Left colon (tissue), 1 donor: ENCODE measurements around the gene KLF14.

DNA sequence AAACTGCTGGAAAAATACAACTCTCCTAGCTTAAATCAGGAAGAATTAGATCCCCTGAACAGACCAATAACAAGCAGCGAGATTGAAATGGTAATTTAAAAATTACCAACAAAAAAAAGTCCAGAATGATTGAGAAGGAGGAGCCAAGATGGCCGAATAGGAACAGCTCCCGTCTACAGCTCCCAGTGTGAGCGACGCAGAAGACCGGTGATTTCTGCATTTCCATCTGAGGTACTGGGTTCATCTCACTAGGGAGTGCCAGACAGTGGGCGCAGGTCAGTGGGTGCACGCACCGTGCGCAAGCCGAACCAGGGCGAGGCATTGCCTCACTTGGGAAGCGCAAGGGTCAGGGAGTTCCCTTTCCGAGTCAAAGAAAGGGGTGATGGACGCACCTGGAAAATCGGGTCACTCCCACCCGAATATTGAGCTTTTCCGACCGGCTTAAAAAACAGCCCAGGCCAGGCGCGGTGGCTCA is 85.2 kb downstream of the MEST start:
- PRO-cap, result no peak

DNA sequence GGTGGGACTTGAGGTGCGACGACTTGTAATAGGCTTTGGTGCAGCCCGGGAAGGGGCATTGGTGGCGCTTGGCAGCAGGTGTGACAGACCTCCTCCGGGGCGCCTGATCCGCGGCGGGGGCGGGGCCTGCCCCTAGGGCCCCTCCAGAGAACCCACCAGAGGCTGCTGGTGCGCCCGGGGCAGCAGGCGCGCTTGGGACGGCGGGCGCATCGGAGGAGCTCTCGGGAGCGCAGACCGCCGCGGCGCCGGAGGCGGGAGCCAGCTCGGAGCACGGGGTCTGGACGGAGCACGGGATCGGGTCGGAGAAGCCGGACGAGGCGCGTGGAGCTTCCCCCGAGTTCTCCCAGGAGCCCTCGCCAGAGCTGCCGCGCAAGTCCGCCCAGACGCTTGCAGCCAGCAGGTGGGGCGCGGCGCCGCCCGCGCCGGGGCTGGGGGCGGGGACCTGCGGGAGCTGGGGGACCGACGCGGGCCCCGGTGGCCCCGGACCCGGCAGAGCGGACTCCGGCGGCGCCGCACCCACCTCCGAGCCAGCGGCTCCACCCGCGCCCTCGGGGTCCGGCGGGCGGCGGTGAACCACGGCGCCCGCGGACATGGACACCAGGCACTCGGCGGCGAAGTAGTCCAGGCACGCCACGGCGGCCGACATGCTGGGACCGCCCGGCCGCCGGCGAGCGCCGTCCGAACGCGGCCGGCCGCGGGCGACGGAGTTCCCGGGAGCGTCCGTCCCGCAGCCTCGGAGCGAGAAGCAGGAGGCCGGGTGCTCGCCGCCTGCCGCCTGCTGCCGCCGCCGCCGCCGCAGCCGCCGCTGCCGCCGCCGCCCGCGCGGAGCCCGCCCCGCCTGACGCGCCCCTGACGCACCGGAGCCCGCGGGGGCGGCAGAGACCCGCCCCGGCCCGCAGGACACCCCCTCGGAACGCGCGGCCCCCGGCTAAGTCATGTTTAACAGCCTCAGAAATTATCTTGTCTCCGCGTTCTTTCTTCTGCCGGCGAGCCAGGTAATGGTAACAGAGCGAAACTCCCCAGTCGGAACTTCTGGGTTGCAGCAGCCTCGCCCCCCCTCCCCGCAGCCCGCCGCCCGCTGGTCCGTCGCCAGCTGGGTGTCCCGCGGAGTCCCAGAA is at the start of gene KLF14:
Gene KLF14, minus strand, starts transcription at position 820 of the 1,118 bp plus-strand sequence.
- PRO-cap, result no peak

DNA sequence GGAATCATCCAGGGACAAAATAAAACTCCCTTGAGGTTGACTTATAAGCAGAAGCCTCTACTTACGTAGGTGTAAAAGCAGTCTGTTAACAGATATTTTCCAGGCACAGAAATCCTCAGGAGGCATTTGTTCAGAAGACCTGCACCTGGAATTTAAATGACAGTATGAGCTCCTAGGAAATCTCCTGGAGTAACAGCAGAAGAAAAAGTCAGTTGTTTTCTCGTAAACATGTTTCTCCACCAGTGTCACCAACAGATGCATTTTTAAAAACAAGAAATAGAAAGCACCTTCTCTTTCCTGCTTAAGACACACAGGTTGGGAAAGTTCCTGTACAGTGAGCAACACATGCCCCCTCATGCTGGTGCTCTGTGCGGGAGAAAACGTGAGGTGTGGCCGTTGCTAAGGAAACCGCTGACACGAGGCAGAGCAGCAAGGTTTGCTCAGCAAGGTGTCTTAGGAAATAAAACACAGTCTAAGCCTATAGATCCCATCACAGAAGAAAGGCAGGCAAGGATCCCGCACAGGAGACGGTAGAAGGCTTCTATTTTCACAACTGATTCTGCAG is 150.3 kb upstream of the KLF14 start:
- PRO-cap, result no peak

DNA sequence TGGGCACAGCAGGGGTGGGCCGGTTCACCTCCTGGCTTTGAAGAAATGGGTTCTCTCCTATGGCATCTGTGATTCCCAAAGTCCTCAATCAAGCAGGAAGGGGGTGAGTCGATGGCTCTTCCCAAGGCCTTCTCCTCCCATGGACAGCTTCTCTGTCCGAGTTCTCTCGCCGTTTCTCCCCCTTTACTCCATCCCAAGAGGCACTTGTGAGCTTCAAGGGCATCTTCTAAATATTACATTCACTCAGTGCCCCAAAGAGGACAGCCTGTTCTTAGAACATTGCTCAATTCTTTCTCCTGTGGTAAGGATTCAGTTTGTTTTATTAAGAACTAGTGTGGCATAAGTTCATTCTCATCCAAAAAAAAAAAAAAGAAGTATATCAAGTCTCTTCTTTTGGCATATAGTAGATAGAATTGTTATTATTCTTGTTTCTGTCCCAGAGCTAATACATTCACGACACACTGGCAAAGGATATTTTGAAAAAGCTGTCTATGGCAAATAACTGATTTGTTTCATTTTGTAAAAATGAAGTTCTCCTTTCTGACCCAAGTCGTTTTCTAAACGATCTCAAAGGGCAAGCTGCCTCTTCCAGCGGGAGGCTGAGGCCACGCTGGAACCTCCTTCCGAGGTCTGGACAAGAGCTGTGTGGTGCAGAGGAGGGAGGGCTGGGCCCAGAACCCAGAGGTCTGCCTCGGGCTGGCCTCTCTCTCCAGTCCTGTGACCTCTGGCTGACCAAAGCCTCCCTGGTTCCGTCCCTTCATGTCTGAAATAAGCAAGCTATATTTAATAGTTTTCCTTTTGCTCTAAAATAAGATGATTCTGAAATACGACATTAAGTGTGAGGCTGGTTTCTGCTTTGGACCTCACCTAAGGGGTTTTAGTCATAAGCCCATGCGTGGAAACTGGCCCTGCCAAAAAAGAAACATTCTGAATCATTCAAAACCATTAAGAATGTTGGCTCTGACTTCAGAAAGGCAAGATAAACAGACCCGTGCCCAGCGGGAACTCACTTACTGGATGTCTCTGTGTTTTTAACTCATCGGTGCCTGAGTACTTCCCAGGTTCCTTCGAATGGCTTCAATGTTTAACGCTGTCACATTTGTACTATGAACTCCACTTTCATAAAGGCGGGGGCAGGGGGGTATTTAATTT is 157.0 kb upstream of the KLF14 start:
- PRO-cap, result no peak

DNA sequence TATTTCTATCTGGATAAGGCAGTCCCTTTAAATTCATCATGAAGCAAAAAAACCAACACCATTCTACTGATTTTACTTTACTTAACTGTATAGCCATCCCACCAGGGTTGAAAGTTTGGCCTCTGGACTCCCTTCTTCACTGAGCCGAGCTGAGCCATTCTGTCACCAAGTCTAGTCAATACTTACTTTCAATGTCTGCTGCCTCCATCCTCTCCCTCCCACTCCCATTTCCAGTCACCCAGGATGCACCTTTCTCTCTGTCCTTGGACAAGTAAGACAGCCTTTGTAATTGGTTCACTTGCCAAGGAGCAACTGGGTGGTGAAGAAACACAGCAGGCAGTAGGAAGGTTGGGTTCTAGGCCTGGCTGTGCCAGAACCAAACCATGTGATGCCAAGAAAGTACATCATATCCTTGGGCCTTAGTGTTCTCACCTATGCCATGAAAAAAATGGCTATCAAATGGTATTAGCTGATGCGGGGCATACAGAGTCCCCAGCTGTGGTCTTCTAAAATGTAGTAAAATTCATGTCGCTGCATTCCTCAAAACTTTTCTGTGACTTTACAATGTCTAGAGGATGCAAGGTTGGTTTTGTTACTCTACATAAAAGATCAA is 184.8 kb upstream of the KLF14 start:
- PRO-cap, result no peak

DNA sequence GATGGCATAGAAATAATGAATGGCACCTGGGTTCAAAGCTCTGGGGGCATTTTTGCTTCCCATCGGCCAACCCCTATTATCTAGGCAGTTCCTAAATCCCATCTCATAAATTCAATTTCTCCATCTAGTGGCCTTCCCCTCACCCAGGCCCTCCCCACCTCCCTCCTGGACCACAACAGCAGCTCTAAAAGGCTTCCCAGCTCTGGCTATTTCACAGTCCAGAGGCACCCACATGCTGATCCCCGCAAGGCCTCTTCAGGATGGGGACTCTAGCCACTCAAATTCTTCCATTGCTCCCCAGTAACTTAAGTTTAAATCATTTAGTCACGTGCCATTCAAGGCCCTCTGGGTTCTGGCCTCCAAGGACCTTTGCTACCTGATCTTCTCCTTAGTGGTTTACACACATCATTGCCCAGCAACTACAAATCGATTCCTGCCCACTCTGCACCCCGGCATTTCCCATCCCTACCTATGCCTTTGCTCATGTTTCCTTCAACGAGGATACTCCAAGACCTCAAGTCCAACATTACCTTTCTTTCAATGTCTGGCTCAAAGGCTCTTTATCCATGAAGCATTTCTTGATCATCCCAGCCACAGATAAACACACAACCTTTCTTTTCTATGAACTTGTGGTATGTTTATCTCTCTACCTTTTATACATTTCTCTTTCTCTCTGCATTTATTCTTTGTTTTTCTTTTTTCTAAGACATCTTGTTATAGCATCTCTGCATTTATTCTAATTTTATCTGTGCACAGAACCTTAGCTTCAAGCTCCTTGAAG is 202.5 kb upstream of the KLF14 start:
- PRO-cap, result no peak

DNA sequence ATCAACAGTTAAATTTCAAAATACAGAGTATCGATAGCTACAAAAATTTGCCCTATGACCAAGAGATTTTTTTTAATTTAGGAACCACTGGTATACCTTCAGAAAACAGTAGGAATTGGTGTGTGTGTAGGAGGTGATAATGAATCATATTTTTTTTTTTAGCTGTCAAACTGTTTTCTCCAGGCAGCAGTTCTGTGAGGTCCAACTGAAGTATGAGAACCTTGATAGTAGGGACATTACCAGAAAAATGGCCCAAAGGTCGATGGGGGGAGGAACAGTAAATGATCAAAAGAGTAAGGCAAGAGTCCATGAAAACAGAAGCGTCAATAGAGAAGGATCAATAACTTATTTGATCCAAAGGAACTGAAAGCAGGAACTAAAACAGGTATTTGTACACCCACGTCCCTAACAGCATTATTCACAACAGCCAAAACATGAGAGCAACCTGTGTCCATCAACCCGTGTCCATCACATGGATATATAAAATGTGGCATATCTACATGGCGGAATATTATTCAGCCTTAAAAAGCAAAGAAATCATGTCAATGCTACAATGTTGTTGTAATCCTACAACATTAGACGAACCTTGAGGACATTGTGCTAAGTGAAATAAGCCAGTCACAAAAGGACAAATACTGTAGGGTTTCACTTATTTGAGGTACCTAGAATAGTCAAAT is 213.8 kb upstream of the KLF14 start:
- PRO-cap, result no peak

- PRO-cap, result no peak
Observed at GRCh38 chr7:130948374-130948758, 214.4 kb upstream of the KLF14 start.

DNA sequence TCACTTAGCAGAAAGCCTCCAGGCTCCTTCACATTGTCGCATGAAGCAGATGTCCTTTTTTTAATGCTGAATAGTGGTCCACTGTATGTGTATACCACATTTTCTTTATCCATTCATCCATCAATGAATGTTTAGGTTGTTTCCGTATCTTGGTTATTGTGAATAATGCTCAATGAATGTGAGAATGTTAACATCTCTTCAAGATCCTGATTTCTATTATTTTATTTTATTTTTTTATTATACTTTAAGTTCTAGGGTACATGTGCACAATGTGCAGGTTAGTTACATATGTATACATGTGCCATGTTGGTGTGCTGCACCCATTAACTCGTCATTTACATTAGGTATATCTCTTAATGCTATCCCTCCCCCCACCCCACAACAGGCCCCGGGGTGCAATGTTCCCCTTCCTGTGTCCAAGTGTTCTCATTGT is 238.4 kb upstream of the KLF14 start:
- PRO-cap, result no peak

GRCh38 chr7:131007226-131007797 is 273.3 kb upstream of the KLF14 start:
- PRO-cap, result unidirectional peak, plus-strand start at chr7:131007656; unidirectional peak, plus-strand start at chr7:131007687

- PRO-cap, result no peak
Observed at GRCh38 chr7:131011831-131012339, 277.9 kb upstream of the KLF14 start.

GRCh38 chr7:131023356-131023692 is 289.3 kb upstream of the KLF14 start:
- PRO-cap, result no peak

GRCh38 chr7:131059457-131060532 is 267.9 kb upstream of the MKLN1 start:
- PRO-cap, result no peak

GRCh38 chr7:131067187-131067612 is 260.5 kb upstream of the MKLN1 start:
- PRO-cap, result no peak

- PRO-cap, result unidirectional peak, plus-strand start at chr7:131072323
Observed at GRCh38 chr7:131071653-131072507, 255.8 kb upstream of the MKLN1 start.

DNA sequence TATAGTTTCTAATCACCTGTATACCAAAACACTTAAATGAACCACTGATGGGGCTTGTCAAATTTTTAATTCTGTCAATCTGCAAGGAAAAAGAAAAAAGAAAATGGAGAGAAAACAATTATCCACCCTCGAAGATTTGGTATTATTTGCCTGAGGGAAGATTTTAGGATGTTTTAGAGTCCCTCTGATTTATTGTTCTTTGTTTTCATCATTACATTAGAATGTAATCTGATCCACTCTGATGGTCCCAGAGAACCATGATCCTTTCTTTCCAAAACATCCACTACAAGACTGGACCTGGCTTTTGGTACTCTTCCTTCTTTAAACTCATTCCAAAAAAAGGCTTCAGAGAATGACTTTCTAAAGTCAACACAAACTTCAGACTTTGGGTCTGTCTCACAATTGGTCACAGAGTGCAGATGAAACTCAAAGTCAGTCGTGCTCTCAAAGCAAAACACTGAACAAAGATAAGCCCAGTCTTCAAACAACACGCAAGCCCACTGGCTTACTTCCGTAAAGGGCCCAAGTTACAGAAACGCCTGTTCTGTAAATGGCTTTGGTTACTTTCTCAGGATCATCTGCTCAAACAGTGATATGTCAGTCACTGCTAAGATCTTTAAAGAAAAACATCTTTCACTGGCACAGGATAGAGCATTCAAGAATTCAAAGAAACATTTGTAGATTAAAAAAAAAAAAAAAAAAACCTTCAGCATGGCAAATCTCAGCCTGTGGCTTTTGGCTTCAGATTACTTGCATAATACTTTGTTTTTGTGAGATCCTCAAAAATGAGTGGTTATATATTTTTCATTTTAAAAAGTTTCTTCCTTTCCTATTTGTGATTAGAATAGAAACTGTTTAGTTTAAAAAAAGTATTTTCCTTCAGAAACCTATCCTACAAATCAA is 250.9 kb upstream of the MKLN1 start:
- PRO-cap, result no peak

DNA sequence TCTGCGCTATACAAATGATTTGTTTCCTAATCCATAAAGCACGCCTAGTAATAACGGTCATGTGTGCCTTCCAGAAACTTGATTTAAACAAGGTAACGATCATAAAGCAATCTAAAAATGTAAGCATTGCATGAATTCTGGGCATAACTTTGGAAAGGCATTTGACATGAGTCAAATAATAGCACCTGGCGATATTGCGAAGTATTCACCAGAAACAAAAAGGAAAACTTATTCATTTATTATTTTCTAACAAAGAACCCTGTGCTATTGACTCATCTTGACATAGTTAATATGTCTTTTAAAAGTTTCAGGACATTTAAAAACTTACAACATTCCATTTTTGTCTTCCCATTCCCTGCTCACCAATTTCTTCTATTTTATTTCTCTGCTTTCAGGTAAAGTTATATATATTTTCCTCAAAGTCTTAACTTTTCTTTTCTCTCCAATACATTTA is 229.5 kb upstream of the MKLN1 start:
- PRO-cap, result no peak

DNA sequence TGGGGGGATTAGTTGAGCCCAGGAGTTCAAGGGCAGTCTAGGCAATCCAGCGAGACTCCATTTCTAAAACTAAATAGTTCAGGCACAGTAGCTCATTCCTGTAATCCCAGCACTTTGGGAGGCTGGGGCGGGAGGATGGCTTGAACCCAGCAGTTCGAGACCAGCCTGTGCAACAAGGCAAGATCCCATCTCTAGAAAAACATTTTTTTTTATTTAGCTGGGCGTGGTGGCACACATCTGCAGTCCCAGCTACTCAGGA is 228.5 kb upstream of the MKLN1 start:
- PRO-cap, result no peak

DNA sequence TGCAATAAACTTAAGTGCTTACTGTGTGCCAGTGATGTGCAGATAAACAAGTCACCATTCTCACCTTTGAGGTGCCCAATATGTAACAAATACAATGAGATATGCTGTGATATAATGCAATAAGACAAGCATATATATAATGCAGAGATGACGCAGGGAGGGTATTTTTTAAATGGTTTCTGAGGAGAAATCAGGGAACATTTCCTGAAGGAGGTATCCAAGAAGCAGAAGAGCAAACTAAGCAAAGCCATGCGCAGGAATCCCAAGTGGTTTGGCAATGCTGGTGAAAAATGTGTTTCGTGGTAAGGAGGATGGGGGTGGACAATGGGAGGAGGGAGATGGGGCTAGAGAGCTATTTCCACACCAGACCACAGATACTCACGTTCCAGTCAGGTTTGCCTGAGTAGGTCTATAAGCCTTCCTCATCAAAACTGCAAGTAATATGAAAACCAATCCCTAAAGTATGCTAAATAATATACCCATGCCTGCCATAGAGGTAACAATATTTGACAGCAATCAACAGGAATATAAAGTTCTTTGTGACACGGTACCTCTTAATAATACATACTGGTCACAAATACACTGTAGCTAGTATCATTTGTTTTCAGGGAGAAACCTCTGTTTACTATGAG is 223.7 kb upstream of the MKLN1 start:
- PRO-cap, result no peak

- PRO-cap, result no peak
Observed at GRCh38 chr7:131105476-131105638, 222.3 kb upstream of the MKLN1 start.